ENCODE measurements around the gene GMDS.

DNA sequence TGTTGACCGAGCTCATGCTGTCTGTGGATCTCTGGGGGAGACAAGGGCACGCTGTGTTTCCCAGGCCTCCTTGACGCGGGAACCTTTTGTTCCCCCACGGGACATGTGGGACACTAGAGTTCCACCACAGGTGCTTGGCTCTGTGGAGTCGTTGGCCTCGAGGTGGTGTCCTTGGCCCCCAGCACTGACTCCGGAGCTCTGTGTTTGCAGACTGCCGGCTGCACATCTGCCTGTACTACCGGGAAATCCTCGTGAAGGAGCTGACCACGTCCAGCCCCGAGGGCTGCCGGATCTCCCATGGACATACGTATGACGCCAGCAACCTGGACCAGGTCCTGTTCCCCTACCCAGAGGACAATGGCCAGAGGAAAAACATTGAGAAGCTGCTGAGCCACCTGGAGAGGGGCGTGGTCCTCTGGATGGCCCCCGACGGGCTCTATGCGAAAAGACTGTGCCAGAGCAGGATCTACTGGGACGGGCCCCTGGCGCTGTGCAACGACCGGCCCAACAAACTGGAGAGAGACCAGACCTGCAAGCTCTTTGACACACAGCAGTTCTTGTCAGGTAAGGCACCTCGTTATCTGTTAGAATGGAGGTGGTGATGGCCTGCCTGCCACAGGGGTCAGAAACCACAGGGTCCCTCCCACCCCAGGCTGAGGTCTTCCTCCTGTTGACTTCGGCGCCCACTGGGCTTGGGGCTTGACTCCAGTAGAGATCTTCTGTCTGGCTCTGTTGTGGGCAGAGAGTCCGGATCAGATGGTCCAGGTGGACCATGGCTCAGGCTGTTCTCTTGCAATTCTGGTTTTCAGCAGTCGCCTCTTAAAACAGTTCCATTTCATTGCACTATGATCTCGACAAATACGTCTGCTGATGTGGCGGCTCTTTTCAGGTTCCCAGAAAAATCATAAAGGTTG, 9.9 kb downstream of the IRF4 start:
- PRO-cap = no peak
- RAMPAGE, long total RNA, 2 experiments = no peak in any of the 2 experiments

DNA sequence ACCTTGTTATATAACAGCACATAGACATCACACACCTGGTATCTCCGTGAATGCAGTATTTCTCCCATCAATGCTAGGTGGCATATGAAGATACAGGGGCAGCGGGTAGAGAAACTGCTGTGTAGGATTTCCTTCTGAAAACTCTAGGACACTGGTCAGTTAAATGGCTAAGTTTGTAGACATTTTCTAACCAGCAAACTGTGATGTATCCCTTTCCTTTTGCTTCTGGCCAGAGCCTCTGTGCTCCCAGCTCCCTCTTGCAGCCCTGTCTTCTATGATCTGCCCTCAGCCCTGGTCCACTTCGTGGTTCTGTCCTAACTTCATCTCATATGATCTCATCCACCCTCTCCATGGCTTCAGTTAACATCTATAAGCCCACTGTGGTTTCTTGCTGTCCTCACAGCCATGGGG, 81.7 kb downstream of the IRF4 start:
- PRO-cap = unidirectional peak, minus-strand start at position 266 of the sequence
- RAMPAGE, long total RNA, 2 experiments = no peak in any of the 2 experiments

- PRO-cap = no peak
- RAMPAGE, long total RNA, 2 experiments = no peak in any of the 2 experiments
Observed at GRCh38 chr6:706082-706647, 13.2 kb upstream of the EXOC2 start.

DNA sequence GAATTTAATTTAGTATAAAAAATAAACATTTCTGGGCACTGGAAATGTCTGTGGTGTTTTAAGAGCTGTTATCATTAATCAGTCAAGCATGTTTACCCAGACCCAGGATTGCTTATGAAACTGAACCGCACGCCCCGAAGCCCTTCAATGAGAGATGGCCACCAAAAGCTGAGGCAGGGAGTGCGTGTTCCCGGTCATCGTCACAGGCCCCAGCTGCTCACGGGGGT, 23.2 kb upstream of the EXOC2 start:
- PRO-cap = no peak
- RAMPAGE, long total RNA, 2 experiments = no peak in any of the 2 experiments

GRCh38 chr6:884298-884928, 191.5 kb upstream of the EXOC2 start:
- PRO-cap = no peak
- RAMPAGE, long total RNA, 2 experiments = no peak in any of the 2 experiments

DNA sequence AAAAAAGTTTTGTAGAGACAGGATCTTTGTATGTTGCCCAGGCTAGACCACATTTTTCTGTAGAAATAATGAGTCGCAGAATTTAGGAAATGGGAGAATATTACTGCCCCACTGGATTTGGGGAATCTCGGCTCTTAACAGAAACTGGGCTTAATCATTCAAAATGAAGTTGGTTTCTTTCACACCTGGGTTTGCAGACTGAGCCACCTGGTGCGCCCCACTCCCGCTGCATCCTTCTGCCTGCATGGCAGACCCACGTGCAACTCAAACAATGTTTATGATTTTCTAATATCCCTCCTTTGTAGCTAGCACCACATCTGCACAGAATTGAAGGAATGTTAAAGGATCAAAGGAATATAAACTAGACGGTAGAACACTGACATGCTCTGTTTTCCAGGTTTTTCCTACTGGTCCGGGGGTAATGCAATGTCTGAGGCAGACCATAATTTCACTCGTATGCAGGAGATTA, 265.8 kb upstream of the FOXQ1 start:
- PRO-cap = no peak
- RAMPAGE, long total RNA, 2 experiments = no peak in any of the 2 experiments

GRCh38 chr6:1087455-1087761, 224.5 kb upstream of the FOXQ1 start:
- PRO-cap = no peak
- RAMPAGE, long total RNA, 2 experiments = no peak in any of the 2 experiments

- PRO-cap = no peak
- RAMPAGE, long total RNA, 2 experiments = no peak in any of the 2 experiments
Observed at GRCh38 chr6:1287066-1287691, 24.7 kb upstream of the FOXQ1 start.

DNA sequence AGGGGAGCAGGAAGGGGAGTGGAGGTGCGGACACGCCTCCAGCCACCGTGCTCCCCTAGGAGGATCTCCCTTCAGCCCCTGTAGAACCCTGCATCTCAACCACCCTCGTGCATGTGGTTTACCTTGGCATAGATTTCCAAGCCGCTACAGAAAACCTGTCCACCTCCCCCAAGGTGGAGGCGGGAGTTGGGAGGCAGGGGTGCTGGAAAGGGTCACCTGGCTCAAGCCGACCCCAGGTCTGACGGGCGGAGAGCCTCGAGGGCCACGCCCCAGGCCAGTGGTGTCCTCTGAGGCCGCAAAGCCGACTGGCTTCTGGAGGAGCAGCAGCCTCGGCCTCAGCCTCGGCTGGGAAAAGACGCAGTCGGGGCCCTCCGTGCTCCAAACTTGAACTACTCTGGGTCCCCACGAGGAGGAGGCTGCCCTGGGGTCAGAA, 6.4 kb upstream of the FOXF2 start:
- PRO-cap = no peak
- RAMPAGE, long total RNA, 2 experiments = no peak in any of the 2 experiments

- PRO-cap = no peak
- RAMPAGE, long total RNA, 2 experiments = no peak in any of the 2 experiments
Observed at GRCh38 chr6:1390449-1390814, 1.1 kb downstream of the FOXF2 start.

DNA sequence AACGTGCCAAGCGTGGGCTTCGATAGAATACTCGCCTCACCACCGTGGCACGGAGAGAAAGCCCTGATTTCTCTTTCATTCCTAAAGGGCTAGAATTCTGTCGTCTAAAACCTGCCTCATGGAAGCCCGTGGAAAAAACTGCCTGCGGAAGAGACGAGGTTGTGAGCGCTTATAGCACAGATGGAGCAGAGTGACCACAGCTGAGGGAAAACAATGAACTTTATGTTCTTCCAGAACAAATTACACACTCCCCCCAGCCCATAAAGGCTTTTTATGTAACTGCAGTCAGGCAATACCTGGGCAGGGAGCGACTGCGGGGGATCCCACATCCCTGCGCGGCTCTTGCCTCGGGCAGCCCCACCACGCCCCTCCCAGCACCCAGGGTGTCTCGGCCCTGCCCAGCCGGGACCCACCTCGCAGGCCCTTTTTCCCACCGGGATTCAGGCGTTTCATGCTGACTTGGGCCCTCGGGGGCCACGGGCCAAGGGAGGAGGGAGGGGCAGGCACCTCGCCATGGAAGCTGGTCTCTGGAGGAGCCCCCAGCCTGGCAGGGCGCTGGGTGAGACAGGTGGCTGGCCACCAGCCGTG, 15.4 kb upstream of the FOXC1 start:
- PRO-cap = no peak
- RAMPAGE, long total RNA, 2 experiments = no peak in any of the 2 experiments

- PRO-cap = no peak
- RAMPAGE, long total RNA, 2 experiments = no peak in any of the 2 experiments
Observed at GRCh38 chr6:1724096-1725178, 114.7 kb downstream of the FOXC1 start.

- PRO-cap = no peak
- RAMPAGE, long total RNA, 2 experiments = no peak in any of the 2 experiments
Observed at GRCh38 chr6:1938635-1939308, 306.6 kb downstream of the GMDS start.

DNA sequence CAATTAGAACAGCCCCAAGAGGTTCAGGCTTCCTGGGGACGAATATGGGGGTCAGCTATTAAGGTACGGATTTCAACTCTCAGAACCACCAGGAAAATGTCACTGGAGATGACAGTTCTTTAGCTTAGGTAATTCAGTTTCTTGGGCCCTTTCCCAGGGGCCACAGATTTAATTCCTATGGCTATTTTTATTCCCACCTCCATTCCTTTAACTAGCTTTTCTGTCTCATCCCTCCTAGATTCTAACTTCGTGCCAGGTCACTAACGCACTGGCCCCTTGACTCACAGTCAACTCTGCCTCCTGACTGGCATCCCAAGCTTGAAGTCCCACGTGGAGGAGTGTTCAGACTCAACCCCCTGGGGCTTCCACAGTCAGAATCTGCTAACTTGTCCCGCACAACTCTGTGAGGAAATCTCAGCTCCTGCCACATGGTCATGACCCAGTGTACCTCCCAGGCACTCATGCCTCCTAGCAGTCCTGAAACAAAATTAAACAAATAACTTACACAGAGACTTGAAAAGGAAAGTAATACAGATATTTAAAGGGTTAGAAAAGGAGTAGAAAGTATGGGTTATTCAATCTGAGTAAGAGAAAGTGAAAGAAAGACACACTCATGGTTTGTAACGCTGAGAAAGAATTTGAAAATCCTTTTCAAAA, 135.0 kb downstream of the GMDS start:
- PRO-cap = no peak
- RAMPAGE, long total RNA, 2 experiments = no peak in any of the 2 experiments

DNA sequence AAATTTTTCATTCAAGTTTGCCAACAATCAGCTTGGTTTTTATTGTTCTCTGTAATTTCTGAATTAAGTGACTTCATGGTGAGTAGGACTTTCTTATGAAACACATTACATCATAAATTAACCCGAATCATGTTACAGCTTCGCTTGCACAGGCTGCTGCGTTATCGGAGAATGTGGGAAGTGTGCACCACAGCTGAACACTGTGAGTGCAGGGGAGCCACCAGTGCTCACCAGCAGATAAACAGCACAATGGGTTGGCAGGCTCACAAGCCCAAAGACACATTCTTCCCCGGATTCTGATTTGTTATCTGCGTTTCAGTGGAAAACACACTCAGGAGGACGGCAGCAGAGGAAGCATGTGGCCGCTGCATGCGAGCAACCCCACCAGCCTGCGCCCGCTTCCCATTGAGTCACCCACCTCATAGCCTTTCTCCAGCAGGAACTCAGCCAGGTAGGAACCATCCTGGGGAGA, 121.1 kb downstream of the GMDS start:
- PRO-cap = bidirectional peak, plus-strand start at position 328 of the sequence, minus-strand start at position 65 of the sequence
- RAMPAGE, long total RNA, 2 experiments = no peak in any of the 2 experiments

GRCh38 chr6:2244761-2245948, at the start of gene GMDS:
GMDS (minus strand) TSS chr6:2245605.
- PRO-cap = bidirectional peak, plus-strand start at chr6:2245812, minus-strand start at chr6:2245574
- RAMPAGE, long total RNA, 2 experiments = start-site peak on the plus strand in 2 of 2 experiments, at chr6:2245761-2245815 at its widest, 207 to 217 reads per replicate

DNA sequence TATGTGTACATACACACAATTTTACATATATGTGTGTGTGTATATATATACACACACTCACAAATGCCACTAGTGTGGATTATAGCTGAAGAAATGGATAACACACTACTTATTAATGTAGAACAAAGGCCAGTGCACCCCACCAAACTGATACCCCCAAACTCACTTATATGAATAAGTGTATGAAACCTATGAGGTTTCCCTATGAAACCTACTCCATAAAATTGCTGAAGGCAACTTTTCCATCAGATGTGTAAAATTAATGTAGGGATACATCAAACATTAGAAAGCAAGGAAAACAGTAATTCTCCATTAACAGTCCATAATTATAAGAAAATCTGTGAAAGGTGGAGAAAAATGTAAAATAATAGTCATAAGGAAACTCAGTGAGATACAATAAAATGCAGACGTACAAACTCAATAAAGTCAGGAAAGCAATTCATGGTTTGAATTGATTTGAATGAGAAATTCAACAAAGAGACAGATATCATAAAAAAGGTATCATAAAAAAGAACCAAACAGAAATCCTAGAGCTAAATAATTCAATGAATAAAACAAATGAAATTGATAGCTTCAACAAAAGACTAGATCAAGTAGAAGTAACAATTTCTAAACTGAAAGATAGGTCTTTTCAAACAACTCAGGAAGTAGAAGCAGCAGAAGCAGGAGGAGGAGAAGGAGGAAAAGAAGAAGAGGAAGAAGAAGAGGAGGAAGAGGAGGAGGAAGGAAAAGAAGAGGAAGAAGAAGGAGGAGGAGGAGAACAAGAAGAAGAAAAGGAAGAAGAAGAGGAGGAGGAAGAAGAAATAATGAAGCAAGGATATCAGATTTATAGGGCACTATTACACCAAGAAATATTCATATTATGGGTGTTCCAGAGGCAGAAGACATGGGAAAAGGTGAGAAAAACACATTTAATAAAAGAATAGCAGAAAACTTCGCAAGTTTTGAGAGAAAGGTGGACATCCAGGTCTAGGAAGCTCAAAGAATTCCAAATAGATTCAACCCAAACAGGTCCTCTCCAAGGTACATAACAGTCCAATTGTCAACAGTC, 92.2 kb upstream of the GMDS start:
- PRO-cap = no peak
- RAMPAGE, long total RNA, 2 experiments = no peak in any of the 2 experiments

- PRO-cap = no peak
- RAMPAGE, long total RNA, 2 experiments = no peak in any of the 2 experiments
Observed at GRCh38 chr6:2369962-2370442, 124.6 kb upstream of the GMDS start.

GRCh38 chr6:2379140-2379758, 133.8 kb upstream of the GMDS start:
- PRO-cap = no peak
- RAMPAGE, long total RNA, 2 experiments = no peak in any of the 2 experiments

DNA sequence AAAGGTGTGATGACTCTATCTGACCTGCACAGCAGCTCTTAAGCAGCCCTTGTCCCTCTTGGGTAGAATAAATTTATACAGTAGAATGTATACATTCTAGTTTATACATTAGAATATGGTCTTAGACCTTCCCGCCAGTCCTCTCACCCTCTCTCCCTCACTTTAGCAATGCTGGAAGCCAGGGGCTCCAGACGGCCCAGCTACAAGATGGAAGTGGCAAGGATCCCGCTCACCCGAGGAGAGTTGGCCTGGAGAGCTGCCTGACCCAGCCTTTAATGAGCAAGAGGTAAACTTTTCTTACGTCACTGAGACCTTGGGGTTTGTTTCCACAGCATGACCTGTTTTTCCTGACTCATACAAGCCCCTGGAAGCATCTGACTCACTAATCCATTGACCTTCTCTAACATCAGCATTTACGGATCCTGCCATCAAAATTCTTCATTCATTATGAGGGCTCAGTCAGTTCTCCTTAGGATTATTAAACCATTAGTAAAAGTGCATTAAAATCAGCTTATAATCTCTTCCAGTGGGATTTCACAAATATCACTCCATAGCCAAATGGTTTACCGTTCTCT, 120.4 kb downstream of the MYLK4 start:
- PRO-cap = no peak
- RAMPAGE, long total RNA, 2 experiments = no peak in any of the 2 experiments

All from right atrium auricular region (tissue), 2 donors.